ENCODE measurements around a stretch of chr22.

- PRO-cap = no peak
Measured at GRCh38 chr22:46614055-46614876, 5.9 kb upstream of the GRAMD4 start.

- PRO-cap = no peak
Measured at GRCh38 chr22:46618687-46619183, 1.5 kb upstream of the GRAMD4 start.

GRCh38 chr22:46653395-46653731, 33.2 kb downstream of the GRAMD4 start:
- PRO-cap = no peak

DNA sequence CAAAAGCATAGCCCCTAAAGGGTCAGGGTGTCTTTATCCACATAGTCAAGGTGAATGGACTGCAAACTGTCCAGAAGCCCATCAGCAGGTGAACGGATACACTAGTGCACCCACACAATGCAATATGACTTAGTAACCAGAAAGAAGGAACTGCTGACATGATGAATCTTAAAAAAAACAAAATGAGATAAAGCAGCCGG, 4.0 kb downstream of the CERK start:
- PRO-cap = no peak

- PRO-cap = no peak
Measured at GRCh38 chr22:46757996-46758490, 4.4 kb upstream of the TBC1D22A start.

- PRO-cap = no peak
Measured at GRCh38 chr22:46770552-46771253, 8.3 kb downstream of the TBC1D22A start.

- PRO-cap = no peak
Measured at GRCh38 chr22:46790934-46791872, 28.8 kb downstream of the TBC1D22A start.

DNA sequence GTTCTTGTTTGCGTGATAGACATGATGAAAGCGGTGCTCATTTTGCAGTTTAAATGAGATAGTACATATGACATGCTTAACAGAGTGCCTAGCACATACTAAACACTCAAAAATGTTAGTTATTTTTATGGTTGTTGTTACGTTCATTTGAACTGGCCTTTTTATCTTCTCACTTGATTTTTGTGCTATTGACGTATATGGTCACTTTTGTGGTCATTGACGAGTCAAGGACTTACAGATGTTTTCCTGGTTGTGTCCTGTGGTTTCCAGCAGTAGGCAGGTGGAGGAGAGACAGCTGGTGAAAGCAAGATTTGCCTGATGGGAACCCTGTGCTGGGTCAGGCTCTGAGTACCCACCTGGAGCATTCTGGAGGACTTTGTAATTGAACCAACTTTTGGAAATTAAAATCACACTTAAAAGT, 38.2 kb downstream of the TBC1D22A start:
- PRO-cap = no peak

GRCh38 chr22:46853132-46853622, 90.7 kb downstream of the TBC1D22A start:
- PRO-cap = no peak

- PRO-cap = no peak
Measured at GRCh38 chr22:47080097-47080768, 317.8 kb downstream of the TBC1D22A start.

GRCh38 chr22:47710341-47710606, 779.1 kb upstream of the TAFA5 start:
- PRO-cap = no peak

DNA sequence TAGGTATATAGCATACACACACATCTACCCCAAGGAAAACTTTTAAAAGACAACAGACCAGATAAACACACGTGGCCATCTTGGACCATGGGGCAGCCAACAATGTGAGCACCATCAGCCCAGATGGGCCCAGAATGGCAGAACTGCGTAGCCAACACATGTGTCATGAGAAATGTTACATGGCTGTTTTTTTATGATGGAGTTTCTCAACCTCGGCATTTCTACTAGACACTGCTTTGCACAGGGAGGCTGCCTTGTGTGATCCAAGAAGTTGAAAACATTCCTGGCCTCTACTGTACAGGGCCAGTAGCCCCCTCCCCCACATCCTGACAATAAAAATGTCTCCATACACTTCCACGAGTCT, 263.8 kb upstream of the TAFA5 start:
- PRO-cap = no peak

DNA sequence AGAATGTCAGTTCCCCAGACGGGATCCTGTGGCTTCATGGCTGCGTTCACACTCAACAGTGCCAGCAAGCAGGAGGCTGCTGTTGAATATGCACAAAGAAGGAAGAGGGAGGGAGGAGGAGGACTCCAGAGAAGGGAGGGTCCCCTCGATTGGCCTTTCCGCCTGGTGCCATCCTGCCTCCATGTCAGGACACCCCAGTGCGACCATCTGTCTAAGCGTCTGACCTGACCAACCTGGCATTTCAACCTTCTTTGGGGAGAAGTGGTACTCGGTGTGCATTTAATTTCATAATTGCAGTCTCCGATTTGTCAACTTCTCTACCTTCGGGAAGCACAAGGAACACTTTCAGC, 235.1 kb upstream of the TAFA5 start:
- PRO-cap = unidirectional peak, minus-strand start at position 60 of the sequence

GRCh38 chr22:48277054-48277519, 212.3 kb upstream of the TAFA5 start:
- PRO-cap = no peak

GRCh38 chr22:48396629-48397240, 92.6 kb upstream of the TAFA5 start:
- PRO-cap = no peak

GRCh38 chr22:48501291-48501639, 11.9 kb downstream of the TAFA5 start:
- PRO-cap = no peak

GRCh38 chr22:48576444-48577344, 87.3 kb downstream of the TAFA5 start:
- PRO-cap = bidirectional peak, plus-strand start at chr22:48576565, minus-strand start at chr22:48576545; unidirectional peak, minus-strand start at chr22:48577215

DNA sequence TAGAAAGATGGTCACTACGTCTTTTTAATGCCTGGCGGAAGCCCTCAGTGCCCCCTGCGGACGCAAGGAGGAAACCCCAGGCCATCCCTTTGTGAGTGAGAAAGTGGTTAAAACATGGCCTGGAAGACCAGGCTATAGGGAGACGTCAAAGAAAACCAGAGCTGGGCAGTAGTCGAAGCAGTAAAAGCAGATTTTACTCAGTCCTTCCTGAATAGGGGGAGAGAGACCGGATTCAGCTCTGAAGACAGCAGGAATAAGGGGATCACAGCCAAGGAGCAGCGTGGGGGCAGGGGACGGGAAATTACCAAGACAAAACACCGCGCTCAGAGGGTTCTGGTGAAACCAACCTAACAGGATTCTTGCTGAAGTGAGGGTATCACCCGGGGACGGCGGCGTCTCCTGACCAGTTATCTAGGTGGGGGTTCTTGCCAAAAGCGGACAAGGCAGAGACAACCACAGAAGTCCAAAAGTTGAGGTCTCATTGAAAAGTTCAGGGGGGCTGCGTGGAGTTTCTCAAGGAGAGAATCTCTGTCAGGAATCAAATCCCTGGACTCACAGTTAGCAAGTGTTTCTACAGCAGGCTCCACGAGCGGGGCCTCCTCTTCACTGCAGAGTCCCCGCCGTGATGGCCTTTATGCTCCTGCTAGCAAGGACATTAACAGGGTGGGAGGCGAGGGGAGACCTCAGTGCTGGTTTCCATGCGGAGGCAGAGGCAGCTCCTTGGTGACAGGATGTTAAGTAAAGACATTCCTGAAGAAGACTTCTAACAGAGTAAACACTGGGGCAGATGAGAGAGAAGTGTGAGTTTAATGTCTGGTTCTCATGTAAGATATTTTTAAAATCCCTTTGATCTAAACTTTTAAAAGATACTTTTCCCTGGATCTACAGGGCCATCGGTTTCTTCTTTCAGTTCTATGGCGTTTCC, 291.0 kb downstream of the BRD1 start:
- PRO-cap = no peak

GRCh38 chr22:49575370-49575821, 252.3 kb downstream of the BRD1 start:
- PRO-cap = no peak

GRCh38 chr22:49592699-49593550, 234.7 kb downstream of the BRD1 start:
- PRO-cap = no peak